Astrocyte (in vitro differentiated cells and primary cell): ENCODE results near the gene GNA14.

DNA sequence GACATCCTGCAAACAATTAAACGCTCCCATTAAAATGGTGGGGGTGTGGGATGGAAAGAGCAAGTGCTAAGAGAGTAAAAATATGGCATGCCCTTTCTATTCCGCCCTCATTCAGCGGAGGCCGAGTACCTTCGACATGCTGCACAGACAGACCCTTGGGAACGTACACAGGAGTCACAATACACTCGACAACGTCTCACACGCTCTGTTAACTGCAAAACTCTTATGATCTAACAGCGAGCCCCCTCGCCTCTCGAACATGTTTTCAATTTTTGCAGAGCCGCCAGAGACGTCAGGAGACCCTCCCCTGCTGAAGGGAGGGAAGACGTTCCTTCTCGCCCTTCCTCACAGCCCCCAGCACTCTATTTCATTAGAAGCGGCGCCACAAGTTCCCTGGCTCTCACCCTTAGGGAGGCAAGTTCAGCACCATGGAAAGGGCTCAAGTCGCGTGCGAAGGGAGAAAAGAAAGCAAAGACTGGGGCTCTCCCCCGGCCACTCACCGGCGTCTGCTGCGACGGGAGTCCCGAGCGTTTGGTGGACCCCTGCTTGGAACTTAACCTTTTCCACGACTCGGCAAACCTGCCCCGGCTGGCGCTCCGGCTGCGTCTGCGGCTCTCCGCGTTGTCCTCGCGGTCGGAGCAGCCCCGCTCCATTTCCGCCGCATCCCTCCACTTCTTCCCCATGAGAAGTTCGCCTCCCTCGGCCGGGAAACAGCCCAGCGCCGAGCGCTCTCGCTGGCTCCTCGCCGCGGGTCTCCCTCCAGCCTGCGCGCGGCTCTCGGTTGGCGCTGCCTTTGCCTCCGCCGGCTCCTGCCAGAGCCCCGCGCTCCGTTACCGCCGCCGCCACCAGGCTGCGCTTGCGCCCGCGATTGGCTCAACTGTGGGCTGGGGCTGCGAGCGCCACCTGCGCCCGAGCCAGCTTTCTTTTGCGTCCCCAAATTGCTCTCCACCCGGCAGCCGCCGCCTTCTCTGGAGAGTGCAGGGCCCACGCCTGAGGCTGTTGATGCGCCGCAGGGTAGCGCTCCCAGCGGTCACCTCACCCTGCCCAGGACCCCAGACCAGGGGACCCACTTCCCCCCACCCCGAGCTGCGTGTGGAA, 321.8 kb downstream of the CEMIP2 start:
- PRO-cap, result no peak
- RRBS, 2 experiments, result 1 to 2% methylated on average over 9 to 29 of the region's 85 CpGs

DNA sequence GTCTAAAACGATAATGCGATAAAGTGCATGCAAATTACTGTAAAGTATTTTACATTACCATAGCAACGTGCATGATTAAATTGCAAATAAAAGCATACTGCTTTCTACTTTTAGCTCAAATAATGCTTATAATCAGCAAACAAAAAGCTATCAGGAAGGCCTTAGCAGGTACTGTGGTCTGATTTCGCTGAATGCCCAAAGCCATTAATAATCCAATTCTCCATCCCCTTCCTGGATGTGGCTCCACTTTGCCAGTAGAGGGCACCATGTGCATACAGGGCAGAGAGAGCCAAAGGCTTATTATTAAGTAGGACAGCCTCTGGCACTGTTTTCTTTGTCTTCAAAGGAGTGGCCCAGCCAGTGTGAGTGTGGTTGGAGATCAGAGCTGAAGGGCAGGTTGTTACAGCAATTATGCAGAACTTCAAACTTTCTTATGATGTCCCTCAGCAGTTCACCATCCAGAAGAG, 38.5 kb upstream of the CEMIP2 start:
- PRO-cap, result no peak
- RRBS, 2 experiments, result no CpG with 5 or more reads among the region's 4 CpGs

DNA sequence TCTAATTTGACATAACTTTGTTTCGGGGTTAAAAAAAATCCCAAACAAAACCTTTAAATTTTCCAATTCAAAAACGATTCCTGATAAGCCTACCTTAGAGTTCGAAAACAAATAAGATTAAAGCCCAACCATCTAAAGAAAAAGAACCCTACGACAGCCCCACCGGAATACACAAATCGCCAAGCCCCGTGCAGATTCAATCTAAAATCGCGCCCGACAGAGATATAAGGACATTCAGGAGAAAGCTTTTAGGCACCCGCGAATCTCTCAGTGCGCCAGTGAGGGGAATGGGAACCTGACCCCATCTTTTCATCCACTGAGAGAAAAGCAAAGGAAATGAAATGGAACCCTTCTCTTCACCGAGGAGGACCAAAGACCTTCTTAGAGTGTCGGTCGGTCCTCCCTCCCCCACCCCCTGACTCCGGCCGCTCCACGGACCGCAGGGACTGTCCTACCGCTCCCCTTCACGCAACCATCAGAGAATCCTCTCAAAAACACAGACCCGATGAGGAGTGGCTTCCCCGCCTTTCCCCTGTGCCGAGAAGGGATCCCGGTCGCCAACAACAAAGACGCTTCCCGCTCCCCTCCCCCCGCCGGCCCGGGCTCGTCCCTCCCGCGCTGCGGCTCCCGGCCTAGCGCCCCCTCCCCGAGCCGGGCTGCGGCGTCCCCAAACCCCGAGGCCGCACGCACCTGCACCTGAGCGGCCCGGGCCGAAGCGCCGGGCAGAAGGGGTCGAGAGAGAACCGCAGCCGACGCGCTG, 869 bp downstream of the ABHD17B start:
- PRO-cap, result no peak
- RRBS, 2 experiments, result under 1 to 4% methylated on average over 14 of the region's 55 CpGs

GRCh38 chr9:72127892-72128201, 21.4 kb upstream of the GDA start:
- PRO-cap, result no peak
- RRBS, 2 experiments, result no CpG with 5 or more reads among the region's 1 CpG

DNA sequence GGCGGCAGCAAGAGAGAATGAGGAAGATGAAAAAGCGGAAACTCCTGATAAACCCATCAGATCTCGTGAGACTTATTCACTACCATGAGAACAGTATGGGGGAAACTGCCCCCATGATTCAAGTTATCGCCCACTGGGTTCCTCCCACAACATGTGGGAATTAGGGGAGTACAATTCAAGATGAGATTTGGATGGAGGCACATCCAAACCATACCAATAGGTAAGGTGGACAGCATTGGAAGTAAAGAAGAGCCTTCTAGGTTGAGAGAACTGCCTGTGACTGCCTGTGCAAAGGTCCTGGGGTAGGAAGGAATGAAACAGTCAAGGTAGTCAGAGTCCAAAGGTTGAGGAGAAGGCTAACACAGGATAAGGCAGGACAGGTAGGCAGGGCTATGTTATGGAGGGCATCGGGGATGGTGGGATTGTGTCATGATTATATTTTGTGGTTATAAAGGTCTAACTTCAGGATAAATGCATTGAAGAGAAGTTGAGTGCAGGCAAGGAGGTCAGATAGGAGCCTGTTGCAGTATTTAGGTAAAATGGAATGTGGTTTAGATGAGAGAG, 6.1 kb downstream of the GDA start:
- PRO-cap, result no peak
- RRBS, 2 experiments, result no CpG with 5 or more reads among the region's 5 CpGs

- PRO-cap, result bidirectional peak, plus-strand start at chr9:72365026, minus-strand start at chr9:72364874
- RRBS, 2 experiments, result 2% methylated on average over 33 of the region's 90 CpGs
Measured at GRCh38 chr9:72364398-72365065, 476 bp downstream of the ZFAND5 start.

GRCh38 chr9:72949755-72950242, 3.1 kb downstream of the ALDH1A1 start:
- PRO-cap, result no peak
- RRBS, 2 experiments, result no CpG with 5 or more reads among the region's 8 CpGs

DNA sequence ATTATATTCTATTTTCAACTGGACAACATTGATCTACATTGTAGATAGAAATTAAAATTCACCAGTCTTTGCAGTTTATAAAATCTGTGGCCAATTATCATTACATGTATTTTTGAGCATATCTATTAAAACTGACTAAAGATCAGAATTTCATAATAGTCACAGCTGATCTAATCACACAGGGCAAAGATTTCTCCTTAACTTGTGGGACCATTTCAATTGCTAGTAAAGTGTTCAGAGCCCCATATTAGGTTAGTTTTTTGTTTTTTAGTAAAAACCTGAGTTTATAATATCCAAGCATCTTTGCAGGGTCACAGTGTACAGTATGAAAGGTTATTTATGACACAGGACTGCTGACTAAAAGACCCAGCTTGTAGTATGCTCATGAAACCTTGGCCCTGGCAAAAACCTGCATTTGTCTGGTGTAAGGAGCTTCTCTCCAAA, 37.5 kb upstream of the ALDH1A1 start:
- PRO-cap, result no peak

DNA sequence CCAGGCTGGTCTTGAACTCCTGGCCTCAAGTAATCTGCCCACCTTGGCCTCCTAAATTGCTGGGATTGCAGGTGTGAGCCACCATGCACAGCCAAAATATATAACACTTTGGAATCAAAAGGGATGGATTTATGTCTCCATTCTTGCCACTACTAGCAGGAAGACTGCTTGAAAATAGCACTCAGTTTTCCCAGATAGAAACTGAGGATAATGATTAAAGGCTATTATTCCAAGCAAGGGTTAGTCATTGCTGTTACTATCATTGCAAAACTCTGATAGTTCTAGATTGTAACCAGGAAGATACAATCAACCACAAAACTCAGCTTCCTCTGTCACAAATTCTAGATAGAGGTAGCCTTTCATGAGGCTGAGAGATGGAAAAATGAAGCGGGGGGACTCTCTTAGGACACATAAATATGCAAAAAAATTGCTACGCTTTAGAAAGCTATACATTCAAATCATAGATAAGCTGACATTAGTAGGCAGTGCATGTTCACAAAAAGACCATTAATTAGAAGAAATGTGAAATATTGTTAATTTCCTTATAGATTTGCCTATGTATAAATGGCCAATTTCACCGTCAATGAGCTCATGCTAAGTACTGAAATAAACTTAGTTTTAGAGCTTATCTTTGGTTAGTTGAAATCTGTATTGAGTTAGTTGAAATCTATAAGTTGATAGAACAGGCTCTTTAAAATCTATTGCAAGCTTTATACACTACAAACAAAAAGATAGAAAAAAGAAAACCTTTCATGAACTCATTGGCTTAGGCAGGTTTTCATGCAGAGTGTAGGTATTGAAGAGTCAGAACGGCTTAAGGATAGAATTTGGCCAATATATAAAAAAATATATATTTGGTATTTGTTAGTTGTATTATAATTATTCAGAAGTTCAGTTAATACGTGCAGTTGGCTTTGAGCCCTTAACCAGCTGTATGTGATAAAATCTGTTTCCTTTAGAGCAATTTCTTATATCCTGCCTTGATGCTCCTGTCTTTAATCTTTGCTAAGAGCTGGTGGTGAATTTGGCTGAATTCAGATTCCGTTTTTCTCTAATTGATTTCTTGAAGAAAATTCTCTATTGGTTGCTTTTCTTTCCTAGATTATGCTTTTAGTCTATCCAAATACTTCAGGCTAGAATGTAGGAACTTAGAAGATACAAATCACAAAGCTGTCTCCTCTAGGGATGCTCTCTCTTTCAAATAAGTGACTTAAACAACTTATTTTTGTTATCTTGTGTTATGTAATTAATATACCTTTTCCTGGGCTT, 3.4 kb downstream of the ANXA1 start:
- PRO-cap, result no peak
- RRBS, 2 experiments, result no CpG with 5 or more reads among the region's 6 CpGs

- PRO-cap, result no peak
- RRBS, 2 experiments, result no CpG with 5 or more reads among the region's 2 CpGs
Measured at GRCh38 chr9:73164315-73164978, 12.8 kb downstream of the ANXA1 start.

DNA sequence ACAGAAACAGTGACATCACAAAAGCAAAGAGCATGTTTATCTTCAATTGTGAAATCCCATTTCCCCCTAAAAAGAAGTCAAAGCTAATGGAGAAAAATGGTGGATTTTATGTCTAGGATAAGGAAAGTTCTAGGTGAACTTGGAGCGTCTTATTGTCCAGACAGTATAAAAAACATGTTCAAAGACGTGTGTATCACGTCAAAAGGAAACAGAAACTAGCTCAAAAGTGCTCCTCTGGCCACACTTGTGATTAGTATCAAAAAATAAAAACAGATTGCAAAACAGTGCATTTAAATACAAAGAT, 568.9 kb downstream of the ANXA1 start:
- PRO-cap, result no peak
- RRBS, 2 experiments, result no CpG with 5 or more reads among the region's 3 CpGs

DNA sequence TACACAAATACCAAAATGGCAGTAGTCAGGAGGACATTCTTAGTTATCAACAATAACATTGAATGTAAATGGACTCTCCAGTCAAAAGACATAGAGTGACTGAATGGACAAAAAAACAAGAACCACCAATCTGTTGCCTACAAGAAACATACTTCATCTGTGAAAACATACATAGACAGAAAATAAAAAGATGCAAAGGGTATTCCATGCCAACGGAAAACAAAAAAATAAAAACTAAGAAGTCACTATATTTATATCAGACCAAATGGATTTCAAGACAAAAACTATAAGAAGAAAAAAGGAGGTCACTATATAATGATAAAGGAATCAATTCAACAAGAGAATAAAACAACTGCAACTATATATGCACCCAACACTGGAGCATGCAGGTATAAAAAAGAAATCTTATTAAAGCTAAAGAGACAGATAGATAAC, 479.4 kb upstream of the RORB start:
- PRO-cap, result no peak
- RRBS, 2 experiments, result no CpG with 5 or more reads among the region's 1 CpG

DNA sequence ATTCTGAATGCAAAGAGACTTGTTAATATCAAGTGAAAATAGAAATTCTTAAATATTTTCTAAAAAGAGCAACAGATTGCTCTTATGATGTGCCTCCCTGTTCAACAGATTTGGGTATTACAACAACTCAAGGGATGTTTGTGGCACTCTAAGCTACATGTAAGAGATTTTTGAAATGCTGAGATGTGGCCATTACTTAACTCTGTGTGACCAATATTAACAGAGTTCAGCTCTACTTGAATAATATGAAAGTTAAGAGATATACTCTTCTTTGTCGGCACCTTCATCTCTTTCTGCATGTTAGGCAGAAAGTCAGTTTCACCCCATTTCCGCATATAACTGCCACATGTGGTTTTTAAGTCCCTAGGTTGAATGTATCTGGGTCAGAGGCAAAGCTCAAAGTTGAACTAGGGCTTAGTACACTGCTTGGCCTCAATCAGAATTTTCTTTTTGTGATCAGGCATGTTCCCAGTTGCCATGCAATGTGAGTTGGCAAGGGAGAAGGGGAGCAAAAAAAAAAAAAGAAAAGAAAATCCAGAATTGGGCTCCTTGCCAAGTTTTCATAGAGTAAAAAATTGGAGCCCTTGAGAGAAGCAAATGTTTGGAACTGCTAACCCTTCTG, 251.3 kb upstream of the RORB start:
- PRO-cap, result no peak
- RRBS, 2 experiments, result no CpG with 5 or more reads among the region's 2 CpGs

DNA sequence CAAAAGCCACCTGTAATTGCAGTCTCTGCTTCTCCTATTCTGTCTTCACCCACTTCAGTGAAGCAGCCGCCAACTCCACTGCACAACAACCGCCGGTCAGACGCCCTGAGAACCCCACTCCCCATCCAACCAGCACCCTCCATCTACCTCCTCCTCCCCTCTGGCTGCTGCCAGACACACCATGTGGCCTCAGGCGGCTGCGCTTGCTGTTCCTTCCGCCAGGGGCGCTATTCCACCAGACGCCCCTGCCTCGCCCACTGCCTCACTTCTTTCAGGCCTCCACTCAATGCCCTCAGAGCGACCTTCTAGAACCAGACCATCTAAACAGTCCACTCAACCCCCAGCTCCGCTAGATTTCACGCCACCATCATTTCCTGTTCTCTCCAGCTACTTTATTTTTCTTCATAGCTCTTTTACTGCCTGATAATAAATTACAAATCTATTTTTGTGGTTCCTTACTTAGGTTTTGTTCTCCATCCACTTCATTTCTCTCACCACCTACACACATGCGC, 116.8 kb downstream of the TRPM6 start:
- PRO-cap, result no peak
- RRBS, 2 experiments, result no CpG with 5 or more reads among the region's 14 CpGs

DNA sequence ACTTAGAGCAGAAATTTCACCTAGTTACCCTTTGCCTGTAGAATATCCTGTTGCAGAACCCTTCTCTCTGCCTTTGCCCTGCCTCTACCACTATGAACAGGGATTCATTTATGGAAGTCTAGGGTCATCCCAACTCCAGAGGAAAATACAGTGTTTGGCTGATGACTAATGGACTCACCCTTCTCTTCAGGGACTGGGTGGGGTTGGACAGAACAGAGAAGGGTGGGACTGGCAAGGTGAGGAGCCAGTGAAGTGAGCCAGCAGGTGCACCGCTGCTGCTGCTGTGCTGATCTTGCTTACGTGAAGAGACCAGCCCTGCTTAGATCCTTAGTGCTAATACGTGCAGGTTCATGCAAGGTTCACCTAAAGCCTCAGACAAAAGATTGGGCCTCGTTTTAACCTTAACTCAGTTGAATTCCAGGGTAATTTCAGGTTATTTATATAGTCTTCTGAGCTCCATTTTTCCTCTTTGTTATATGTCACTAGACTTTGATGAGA, 22.9 kb downstream of the OSTF1 start:
- PRO-cap, result no peak
- RRBS, 2 experiments, result no CpG with 5 or more reads among the region's 4 CpGs

- PRO-cap, result no peak
- RRBS, 2 experiments, result no CpG with 5 or more reads among the region's 5 CpGs
Measured at GRCh38 chr9:76421318-76421767, 27.1 kb upstream of the RFK start.

GRCh38 chr9:76586102-76586427, 127.1 kb downstream of the GCNT1 start:
- PRO-cap, result no peak
- RRBS, 2 experiments, result no CpG with 5 or more reads among the region's 3 CpGs

- PRO-cap, result no peak
- RRBS, 2 experiments, result no CpG with 5 or more reads among the region's 12 CpGs
Measured at GRCh38 chr9:77178536-77178965, 1.2 kb downstream of the VPS13A start.

GRCh38 chr9:77259501-77259787, 82.1 kb downstream of the VPS13A start:
- PRO-cap, result no peak

DNA sequence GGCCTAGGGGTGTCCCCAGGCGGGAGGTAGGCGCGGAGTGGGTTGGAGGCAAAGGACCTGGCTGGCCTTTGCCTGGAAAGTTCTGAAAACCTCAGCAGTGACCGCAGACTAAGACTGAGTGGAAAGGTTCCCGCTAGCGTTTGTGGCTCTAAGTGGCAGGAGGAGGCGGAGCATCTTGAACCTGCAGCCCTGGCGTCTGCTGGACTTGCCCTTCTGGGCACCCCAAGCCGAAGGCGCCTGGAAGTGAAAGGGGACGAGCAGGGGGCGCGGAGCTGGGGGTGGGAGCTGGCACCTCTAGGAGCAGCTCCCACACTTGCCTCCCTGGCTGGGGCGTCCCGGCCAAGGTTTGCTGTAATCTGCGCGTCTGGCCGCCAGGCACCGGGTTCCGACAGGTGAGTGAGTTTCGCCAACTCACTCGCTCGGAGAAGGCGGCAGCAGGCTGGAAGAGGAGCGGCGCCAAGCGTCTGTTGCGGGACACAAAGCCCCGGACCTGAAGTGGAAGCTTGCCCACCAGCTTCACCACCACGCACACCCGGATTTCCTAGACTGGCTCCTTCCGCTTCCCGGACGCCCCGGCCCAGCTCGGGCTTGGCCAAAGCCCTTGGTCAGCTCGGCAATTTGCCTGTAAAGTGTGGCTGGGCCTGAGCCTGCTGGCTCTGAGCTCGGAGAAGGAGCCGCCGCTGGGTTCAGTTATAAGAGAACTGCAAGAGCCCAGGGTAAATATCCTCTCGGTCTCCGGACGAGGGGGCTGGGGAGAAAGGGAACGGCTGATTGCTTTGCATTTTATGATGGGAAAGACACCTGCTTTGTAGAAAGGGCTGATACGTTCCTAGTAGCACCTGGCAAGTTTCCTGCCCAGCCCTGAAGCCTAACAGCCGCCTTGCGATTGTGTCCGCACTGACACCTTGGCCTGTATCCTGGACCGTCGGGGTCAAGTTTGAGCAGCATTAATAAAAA, at the start of gene GNA14:
GNA14 (minus strand) TSS at position 122 of the 957 bp plus-strand sequence.
- PRO-cap, result no peak
- RRBS, 2 experiments, result 2% methylated on average over 6 to 14 of the region's 50 CpGs